Myometrial cell (primary cell): ENCODE measurements around the genes N6AMT1, KRTAP26-1, KRTAP15-1, KRTAP19-3, KRTAP20-1 and KRTAP8-1.

DNA sequence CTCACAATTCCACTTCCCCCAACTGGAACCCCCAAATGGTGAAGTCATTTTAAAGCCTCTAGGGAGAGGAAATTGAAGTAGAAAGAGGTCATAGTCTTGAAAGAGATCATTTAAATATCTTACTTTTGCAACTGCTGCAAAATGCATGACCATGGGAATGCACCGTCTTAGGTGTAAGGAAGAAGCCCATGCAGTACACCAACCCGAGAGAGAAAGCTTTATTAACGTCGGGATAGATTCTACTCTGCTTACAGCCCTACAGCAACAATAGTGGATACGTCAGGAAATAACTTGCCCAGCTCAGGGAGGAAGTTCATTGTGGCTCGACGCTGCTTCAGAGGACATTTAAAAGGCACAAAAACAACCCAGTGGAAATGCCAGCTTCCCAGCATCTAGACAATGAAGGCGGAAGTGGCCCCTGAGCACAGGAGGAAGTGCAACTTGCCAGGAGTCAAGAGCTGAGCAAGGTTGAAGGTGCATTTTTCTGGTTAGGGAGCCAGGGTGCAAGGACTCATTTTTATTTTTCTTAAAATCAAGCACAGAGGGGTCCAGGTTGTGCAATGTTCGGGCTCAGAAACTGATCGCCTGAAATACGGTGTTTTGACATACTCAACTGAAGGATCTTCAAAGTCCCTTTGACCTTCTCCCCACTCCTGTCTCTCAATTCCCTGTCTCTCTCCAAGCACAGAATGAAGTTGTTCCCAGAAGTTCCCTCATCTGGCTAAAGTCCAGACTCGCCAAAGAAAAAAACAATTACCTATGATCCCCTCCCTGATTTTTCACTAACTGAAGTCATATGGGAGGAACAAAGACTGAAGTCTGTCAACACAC lies 26.3 kb downstream of the CYYR1 start:
- RAMPAGE, long total RNA = no peak

- RAMPAGE, long total RNA = no peak
Observed at GRCh38 chr21:26834937-26835353, 10.3 kb downstream of the ADAMTS1 start.

DNA sequence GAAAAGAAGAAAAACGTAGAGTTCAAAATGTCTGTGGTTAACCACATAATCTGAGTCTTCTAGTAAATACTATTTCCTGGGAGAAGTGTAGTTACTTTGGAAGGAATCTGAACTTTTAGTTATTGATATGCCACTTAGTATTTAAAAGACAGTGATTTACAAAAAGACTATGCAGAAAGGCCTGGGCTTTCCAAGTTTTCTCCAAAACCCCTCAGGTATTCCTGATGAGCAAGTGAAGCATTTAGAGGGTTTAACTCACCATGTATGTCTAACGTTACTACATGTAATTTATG lies 9.9 kb downstream of the ADAMTS1 start:
- RAMPAGE, long total RNA = no peak

GRCh38 chr21:26843444-26844018 lies 1.7 kb downstream of the ADAMTS1 start:
- RAMPAGE, long total RNA = no peak

DNA sequence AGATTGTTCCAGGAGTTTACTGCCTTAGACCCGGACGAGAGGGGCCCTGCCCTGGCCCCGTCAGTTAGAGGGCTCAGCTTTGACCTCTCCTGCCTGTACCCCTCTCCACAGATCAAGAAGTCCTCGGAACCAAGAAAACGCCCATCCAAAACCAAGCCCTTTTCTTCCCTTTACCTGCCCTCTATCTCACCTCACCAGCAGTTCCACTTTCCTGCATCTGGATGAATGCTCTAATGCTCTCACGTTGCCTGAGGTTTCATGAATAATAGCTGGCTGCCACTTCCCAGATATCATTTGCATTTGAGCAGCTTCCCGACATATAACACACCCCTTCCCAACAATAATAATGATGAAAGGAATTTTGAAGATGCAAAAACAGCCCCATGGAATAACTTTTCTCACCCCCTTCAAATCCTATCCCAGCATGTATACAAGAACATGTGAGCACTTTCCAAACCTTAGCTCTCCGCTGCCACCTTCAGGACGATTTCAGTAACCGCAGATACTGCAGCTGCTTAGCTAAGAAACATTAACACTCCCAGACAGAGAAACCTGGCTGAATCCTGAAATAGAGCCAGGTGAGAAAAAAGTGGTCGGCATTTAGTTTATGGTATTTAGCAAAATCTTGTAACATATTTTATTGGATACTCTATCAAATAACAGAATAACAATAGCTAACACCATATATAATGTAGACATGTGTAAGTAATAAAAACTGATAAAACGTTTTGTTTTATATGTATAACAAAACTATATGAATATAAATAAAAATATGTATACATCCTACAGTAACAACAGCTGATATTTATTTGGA lies 139.6 kb downstream of the N6AMT1 start:
- RAMPAGE, long total RNA = no peak

GRCh38 chr21:28822754-28823514 lies 62.2 kb downstream of the N6AMT1 start:
- RAMPAGE, long total RNA = no peak

- RAMPAGE, long total RNA = start-site peak on the minus strand at chr21:28885345-28885358, 69 and 32 reads in 2 replicates
Observed at GRCh38 chr21:28884825-28885574, at the start of gene N6AMT1. Gene N6AMT1, minus strand, starts transcription at chr21:28885367.

- RAMPAGE, long total RNA = no peak
Observed at GRCh38 chr21:29050425-29050910, 23.0 kb downstream of the CCT8 start.

- RAMPAGE, long total RNA = no peak
Observed at GRCh38 chr21:29092444-29092846, 19.0 kb upstream of the CCT8 start.

GRCh38 chr21:29354171-29354916 lies 55.6 kb downstream of the BACH1 start:
- RAMPAGE, long total RNA = no peak

GRCh38 chr21:29427556-29428447 lies 129.1 kb downstream of the BACH1 start:
- RAMPAGE, long total RNA = no peak

DNA sequence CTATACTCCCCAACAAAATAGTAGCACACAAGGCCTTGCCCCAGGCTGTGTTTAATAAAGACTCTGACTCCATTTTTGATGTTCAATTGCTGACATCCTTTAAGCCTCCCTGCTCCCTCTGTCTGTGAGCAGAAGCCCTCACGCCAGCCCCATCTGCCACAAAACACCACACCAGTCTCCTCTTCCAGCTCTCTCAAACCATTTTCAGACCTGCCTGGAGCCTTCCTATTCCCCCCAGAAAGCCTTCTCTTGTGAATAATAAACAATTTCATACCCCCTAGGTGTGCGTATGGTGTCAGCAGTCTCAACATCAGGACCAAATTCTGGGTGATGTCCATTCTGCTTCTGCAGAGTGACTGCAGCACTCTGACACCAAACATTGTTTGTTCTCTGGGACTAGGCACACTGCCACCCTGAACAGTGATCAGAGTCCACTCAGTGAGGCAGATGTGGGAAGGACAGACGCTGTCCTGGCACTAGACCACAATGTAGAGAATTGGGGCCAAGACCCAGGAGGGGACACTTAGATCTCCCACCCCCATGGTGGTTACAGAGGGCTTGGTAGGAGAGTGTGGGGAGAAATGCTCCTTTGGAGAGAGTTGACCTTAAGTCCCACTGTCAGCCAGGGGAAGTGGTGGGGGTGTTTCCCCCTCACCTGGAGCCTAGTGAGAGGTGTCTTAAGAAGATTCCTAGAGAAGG lies 175.0 kb downstream of the BACH1 start:
- RAMPAGE, long total RNA = no peak

GRCh38 chr21:29656633-29657172 lies 283.1 kb downstream of the GRIK1 start:
- RAMPAGE, long total RNA = no peak

- RAMPAGE, long total RNA = no peak
Observed at GRCh38 chr21:30320301-30320592, at the start of gene KRTAP26-1. Gene KRTAP26-1, minus strand, starts transcription at chr21:30320315.

- RAMPAGE, long total RNA = no peak
Observed at GRCh38 chr21:30440017-30440546, at the start of gene KRTAP15-1. Gene KRTAP15-1, plus strand, starts transcription at chr21:30440275.

- RAMPAGE, long total RNA = no peak
Observed at GRCh38 chr21:30491930-30492212, at the start of gene KRTAP19-3. Gene KRTAP19-3, minus strand, starts transcription at chr21:30492013.

DNA sequence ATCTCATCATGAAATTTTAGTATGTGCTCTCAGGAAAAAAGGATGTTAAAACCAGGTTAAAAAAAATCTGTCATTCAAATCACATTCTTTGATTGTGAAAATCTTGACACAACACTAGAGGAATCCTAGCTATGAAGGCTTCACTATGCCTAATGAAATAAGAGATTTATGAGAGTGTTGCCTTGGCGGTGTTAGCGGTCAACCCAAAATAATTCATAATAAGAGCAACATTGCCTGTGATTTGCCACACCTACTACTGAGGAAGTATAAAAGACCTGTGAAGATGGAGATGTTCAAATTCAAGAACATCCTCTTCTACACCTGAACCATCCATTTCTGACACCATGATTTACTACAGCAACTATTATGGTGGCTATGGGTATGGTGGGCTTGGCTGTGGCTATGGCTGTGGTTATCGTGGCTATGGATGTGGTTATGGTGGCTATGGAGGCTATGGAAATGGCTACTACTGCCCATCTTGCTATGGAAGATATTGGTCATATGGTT lies at the start of gene KRTAP20-1:
Gene KRTAP20-1, plus strand, starts transcription at position 315 of the 507 bp plus-strand sequence.
- RAMPAGE, long total RNA = no peak

- RAMPAGE, long total RNA = no peak
Observed at GRCh38 chr21:30813112-30813461, at the start of gene KRTAP8-1. Gene KRTAP8-1, minus strand, starts transcription at chr21:30813274.

DNA sequence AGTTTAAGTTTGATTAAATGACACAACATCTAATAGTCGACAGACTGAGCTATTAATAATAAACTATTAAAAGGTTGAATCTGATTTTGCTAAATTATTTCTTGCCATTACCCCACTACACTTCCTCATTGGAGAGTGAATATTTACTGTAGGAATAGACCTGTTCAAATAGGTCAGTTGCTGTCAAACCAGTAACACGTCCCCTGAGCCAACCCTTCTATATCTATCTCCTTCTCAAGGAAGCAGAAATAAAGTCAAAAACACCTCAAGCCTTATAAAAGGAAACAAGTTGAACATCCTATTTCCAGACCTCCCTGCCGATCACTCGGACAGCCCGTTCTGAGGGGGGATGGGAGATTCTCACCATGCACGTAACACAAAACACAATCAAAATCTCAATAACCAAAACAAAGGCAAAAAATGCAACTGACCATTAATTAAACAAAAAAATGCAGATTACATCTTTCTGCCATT lies 121.5 kb upstream of the KRTAP19-8 start:
- RAMPAGE, long total RNA = no peak

DNA sequence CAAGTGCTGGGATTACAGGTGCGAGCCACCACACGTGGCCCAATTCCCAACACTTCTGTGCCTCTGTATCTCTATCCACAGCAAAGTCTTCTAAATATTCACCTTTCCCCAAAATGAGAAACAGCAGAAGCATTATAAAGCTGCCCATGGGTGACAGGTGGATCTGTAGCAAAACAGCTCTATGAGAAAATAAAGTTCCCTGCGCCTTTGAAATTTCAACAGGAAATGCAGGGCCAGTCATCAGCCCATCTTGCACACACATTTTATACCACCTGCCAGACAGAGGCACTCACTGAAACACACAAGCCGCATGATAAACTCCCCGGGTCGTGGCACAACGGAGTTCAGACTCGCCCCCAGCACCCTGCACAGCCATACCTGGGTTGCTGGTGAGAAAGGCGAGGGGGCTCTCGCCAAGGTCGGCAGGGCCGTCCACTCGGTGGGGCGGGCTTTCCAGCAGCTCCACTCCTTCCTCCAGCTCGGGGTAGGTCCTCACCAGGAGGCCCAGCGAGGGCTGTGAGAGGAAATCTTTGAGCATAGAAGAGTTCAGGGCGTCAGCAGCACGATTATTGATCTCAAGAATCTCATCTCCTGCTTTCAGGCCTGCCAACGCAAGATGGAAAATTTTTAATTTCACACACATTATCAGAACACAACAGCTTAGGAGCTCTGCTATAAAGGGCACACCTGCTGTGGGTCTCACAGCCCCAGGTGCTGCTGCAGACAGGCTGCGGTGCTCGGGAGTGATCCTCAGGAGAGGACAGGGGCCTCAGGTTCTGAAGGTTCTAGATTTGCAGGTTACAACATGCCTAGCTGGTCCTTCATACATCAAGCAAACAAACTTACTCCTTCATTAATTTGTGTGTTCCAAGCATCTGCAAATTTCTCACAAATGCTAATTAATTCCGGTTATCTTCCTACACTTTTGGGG lies 144.0 kb upstream of the KRTAP19-8 start:
- RAMPAGE, long total RNA = no peak